Camera-type eye (tissue), 1 donor: ENCODE data around the genes TBCB and ZNF529.

GRCh38 chr19:36115094-36115923, at the start of gene TBCB:
Gene TBCB, plus strand, starts transcription at chr19:36115468.
- RAMPAGE, long total RNA: start-site peak on the minus strand at chr19:36115177-36115216, 53 reads; start-site peak on the plus strand at chr19:36115474-36115543, 242 reads

- RAMPAGE, long total RNA: no peak
Measured at GRCh38 chr19:36273044-36273364, 58.1 kb downstream of the ZNF146 start.

GRCh38 chr19:36572548-36573916, at the start of gene ZNF529:
Gene ZNF529, minus strand, starts transcription at chr19:36573292.
- RAMPAGE, long total RNA: start-site peak on the plus strand at chr19:36573328-36573458, 26 reads

- RAMPAGE, long total RNA: no peak
Measured at GRCh38 chr19:36605413-36606140, 464 bp downstream of the ZNF382 start.

GRCh38 chr19:36836946-36837670, 1.1 kb downstream of the ZNF790 start:
- RAMPAGE, long total RNA: no peak

DNA sequence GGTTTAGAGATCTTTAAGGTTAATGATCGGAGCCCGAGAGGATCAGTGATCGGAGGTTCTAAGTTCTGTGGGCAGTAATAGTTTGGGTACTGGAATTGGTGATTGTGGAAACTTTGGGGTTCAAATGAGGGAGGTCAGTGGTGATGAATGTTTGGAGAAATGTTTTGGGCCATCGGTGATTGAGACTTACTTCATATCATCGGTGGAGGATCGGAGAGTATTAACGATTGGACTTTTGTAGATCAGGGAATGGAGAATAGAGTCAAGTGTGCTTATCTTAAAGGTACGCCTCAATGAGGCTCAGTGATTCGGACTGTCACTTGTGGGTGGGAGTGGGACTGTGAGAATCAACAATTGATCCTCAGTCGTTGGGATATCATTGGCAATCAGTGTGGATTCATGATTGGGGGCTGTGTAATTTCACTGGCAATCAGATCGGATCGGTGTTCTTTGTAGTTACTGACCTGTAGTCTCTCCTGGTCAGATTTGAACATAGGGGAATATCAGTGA, 678 bp downstream of the ZNF793 start:
- RAMPAGE, long total RNA: no peak

DNA sequence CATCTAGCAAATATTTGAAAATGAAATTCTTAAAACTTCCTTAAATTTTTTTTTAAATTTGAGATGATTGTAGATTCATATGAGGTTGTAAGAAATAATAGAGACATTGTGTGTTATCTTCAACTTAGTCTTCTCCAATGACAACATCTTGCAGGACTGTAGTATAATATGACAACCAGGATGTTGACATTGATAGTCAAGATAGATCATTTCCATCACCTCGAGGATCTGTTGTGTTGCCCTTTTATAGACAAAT, 1.2 kb downstream of the ZNF540 start:
- RAMPAGE, long total RNA: no peak

DNA sequence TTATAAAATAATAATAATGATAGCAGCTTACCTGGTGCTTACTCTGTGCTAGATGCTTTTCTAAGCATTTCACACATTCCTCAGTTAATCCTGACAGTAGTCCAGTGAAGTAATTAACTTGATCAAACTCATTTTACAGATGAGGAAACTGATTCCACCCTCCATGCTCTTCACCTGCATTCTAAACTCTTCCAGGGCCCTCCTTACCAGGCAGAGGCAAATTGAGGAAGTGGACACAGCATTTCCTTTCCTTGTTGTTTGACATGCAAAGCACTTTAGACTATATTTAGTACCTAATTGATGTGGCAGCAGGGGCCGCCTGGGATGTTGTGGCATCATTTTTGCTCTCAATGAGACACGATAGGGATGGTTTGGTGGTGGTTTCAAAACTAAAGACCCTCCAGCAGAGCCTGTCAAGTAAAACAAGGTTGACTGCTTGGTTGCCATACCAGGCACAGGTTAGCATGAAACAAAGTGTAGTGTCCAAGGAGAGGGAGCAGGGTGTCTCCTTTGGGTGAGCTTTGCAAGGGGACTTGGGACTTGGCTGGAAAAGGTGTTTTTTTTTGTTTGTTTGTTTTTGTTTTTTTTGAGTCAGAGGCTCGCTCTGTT, 7.9 kb downstream of the SIPA1L3 start:
- RAMPAGE, long total RNA: no peak

- RAMPAGE, long total RNA: no peak
Measured at GRCh38 chr19:37983729-37984571, 76.9 kb downstream of the SIPA1L3 start.

DNA sequence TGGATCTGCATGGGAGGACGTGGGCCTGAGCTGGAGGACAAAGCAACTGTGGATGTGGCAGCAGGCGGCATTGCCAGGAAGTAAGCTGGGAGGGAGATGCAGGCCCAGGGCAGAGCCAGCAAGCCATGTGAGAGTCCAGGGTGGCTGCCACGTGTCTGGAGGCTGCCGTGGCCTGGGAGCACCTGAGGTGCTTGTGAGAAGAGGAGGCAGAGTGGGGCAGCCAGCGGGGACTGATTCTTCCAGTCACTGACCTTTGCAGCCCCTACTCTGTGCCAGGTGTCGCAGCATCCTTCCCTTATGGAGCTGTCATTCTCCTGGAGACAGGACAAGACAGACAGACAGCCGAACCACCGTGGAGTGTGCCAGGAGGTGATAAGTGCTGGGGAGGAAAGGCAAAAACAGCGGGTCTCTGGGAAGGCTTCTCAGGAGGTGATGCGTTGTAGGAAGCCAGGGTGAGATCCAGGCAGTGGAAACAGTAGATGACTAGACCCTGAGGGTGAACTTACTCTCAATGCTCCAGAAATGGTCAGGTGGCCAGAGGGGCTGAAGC, 51.8 kb downstream of the DPF1 start:
- RAMPAGE, long total RNA: no peak

DNA sequence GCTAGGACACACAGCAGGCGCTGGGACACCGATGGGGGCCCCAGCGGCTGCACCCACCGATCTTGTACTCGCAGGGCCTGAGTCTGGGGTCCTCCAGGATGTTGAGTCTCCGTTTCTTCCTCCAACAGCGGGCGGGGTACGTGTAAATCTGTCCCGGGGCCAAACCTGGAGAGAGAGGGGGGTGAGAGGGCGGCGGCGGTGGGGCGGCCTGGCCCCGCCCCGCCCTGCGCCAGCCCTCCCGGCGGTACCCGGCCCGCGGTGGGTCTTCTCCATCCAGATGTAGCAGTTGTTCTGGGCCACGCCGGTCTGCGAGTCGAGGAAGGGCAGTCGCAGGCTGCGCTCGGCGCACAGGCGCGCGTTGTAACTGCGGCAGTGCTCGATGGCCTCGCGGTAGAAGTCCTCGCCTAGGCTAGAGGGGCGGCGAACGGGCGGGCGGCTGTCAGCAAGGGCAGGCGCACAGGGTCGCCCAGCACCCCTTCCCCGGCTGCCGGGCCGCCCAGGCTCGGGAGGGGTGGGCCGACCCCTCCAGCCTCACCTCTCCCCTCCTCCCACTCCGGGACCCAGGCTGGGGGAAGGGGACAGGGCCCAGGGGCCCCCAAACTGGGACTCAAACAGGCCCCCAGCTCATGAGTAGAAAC, 1.6 kb downstream of the DPF1 start:
- RAMPAGE, long total RNA: no peak

GRCh38 chr19:38290407-38291354, 13.4 kb upstream of the C19orf33 start:
- RAMPAGE, long total RNA: no peak

DNA sequence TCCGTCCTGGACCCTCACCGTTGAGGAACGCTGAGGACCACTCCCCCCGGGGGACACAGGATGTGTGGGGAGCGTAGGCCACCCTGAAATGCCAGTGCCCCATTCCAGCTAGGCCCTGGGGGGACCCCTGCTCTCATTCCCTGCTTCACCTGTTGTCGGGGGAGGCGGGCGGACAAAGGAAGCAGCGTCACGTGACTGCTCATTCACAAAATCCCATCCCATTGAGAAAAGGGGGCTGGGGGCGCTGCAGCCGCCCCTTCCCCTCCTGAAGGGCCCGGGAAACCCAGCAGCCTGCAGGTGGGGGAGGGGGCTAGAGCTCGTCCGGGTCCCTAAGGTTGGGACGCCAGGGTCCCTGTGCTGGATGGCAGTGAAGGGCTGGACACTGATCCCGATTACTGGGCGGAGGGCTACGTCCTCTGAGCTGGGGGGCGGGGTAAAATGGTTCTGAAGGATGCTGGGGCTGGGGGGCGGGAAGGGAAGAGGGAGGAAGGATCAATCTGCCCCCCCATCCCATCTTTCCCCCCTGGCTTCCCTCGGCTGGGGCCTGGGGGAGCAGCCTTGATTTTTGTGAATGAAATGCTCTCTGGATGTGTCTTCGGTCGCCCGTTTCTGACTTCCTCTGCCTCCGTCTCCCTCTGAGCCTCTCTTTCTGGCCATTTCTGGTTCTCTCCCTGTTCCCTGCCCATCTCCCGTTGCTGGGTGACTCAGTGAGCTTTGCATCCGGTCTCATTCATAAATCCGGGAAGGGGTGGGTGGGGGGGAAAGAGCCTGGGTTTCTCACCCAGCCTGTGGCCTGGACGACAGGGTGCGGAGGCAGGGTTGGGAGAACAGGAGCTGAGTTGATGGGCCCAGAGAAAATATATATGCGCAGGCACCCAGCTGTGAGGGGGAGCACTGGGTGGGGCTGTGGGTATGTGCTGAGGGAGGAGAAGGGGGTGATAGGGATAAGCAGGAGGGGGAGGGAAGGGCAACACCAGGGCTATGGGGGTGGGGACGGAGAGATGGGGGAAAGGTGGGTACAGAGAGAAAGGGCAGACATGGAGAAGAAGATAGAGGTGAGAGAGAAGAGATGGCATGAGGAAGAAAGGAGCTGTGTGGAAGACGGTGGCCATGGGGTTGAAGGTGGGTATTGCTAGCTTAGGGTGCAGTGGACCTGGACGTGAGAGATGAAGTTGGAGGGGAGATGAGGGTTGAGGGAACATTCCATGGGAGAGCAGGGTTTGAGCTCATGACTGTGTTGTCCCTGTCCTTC, 960 bp downstream of the SPRED3 start:
- RAMPAGE, long total RNA: no peak

GRCh38 chr19:38528248-38528777, 89.4 kb downstream of the MAP4K1 start:
- RAMPAGE, long total RNA: no peak

- RAMPAGE, long total RNA: no peak
Measured at GRCh38 chr19:38647122-38647557, 309 bp upstream of the ACTN4 start.

GRCh38 chr19:38651000-38651870, 3.8 kb downstream of the ACTN4 start:
- RAMPAGE, long total RNA: no peak

GRCh38 chr19:38697655-38698307, 46.5 kb downstream of the CAPN12 start:
- RAMPAGE, long total RNA: no peak

GRCh38 chr19:38701240-38701978, 42.9 kb downstream of the CAPN12 start:
- RAMPAGE, long total RNA: no peak

- RAMPAGE, long total RNA: no peak
Measured at GRCh38 chr19:38720195-38720781, 24.0 kb downstream of the CAPN12 start.

GRCh38 chr19:38735798-38736475, 8.3 kb downstream of the CAPN12 start:
- RAMPAGE, long total RNA: no peak